Neural crest cell (in vitro differentiated cells): ENCODE measurements around a stretch of chr2.

- PRO-cap = no peak
Observed at GRCh38 chr2:240236929-240237206, 96.4 kb upstream of the OTOS start.

GRCh38 chr2:240387577-240388047, 47.9 kb upstream of the GPC1 start:
- PRO-cap = no peak

- PRO-cap = no peak
Observed at GRCh38 chr2:240565371-240566124, 2.7 kb upstream of the RNPEPL1 start.

- PRO-cap = no peak
Observed at GRCh38 chr2:240567455-240567685, 914 bp upstream of the RNPEPL1 start.

DNA sequence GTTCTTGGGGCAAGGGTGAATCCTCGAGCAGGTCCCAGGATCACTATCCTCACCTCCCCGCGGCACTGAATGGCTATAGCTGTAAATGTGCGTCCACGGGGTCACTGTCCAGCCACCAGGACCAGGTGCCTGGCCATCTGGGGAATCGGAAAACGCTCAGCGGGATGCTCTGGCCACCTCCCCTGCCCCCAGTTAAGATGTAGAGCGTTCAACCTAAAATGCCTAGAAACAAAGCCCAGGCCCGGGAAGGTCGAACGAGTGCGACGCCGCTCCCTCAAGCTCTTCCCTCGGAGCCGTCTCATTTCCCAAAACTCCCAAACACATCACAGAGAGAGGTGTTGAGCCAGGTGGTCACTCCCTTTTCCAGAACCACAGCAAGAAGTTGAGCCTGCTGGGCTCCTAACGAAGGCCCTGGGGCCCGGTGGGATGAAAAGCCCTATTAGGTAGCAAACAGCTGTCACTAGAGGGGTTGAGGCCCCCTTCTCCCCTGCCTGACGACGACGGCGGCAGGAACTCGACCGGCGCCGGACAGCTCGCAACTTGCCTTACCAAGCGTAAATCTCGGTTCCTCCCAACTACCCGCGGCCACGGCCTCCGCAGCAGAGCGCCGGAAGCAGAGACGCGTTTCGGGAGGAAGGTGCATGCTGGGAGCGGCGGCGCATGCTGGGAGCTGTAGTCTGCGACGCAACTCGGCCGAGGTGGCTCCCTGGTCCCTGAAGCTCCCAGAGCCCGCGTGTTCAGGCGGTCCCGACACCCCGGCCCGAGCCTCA, 638 bp upstream of the CAPN10 start:
- PRO-cap = bidirectional peak, plus-strand start at position 675 of the sequence, minus-strand start at position 563 of the sequence

GRCh38 chr2:240622468-240623436, 2.5 kb upstream of the GPR35 start:
- PRO-cap = no peak

GRCh38 chr2:240781783-240782426, 38.1 kb downstream of the KIF1A start:
- PRO-cap = no peak

- PRO-cap = no peak
Observed at GRCh38 chr2:240889841-240890249, 6.1 kb downstream of the MAB21L4 start.

DNA sequence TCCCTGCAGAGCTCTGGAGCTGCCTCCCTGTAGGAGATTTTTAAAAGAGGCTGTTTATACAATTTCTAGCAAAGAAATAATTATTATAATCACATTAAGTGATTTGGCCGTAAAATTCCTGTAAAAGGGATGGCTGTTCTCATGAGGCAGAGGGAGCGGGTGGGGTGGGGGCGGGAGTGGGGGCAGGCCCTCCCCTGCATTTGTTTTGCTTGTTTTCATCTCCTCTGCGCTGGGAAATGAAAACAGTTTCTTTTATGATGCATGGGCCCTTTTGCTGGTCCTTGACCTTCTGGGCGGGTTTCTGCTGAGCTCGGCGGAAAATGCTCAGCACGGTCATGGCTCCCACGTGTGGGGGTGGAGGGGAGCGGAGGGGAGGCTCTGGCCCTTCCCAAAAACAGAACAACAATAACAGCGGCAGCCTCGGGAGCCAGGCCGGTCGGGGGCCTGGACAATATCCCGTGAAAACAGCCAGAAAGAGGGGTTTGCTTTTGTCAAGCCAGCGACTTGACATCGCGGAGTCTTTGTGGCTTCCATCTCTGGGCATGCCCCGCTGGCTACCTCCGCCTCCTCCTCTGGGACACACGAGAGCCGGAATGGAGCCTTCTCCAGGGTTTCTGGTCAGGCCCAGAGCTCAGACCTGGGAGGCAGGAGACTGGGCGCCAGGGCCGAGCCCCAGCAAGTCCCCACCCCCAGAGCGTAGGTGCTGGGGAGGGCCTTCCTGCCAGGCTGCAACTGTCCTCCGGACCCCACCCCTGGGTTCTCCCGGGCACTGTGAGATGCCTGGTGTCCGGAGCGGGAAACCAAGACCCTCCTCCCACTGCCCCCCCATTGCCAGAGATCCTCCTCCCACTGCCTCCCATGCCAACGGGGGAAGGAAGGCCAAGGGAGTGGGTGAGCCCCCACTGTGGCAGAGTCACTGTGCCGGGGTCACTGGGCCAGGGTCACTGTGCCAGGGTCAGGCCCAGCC, 36.0 kb upstream of the SNED1 start:
- PRO-cap = unidirectional peak, plus-strand start at position 402 of the sequence; bidirectional peak, plus-strand start at position 627 of the sequence, minus-strand start at position 538 of the sequence

DNA sequence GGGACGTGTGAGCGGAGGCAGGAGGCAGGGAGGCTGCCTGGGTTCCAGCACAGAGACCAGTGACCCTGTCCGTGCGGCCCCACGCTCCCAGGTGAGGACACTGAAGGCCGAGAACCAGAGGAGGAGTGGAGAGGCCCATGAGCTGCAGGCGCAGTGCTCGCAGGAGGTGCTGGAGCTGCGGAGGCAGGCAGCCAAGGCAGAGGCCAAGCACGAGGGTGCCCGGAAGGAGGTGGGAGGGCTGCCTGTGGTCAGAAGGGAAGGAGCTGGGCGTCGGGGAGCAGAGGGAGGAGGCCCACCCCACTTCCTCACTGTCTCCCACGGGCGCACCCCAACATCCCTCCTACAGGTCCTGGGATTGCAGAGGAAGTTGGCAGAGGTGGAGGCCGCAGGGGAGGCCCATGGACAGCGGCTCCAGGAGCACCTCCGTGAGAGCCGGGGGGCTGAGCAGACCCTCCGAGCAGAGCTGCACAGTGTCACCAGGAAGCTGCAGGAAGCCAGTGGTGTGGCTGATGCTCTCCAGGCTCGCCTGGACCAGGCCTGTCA, 33.1 kb upstream of the SNED1 start:
- PRO-cap = no peak

GRCh38 chr2:240996389-240996588, 2.1 kb upstream of the SNED1 start:
- PRO-cap = no peak

DNA sequence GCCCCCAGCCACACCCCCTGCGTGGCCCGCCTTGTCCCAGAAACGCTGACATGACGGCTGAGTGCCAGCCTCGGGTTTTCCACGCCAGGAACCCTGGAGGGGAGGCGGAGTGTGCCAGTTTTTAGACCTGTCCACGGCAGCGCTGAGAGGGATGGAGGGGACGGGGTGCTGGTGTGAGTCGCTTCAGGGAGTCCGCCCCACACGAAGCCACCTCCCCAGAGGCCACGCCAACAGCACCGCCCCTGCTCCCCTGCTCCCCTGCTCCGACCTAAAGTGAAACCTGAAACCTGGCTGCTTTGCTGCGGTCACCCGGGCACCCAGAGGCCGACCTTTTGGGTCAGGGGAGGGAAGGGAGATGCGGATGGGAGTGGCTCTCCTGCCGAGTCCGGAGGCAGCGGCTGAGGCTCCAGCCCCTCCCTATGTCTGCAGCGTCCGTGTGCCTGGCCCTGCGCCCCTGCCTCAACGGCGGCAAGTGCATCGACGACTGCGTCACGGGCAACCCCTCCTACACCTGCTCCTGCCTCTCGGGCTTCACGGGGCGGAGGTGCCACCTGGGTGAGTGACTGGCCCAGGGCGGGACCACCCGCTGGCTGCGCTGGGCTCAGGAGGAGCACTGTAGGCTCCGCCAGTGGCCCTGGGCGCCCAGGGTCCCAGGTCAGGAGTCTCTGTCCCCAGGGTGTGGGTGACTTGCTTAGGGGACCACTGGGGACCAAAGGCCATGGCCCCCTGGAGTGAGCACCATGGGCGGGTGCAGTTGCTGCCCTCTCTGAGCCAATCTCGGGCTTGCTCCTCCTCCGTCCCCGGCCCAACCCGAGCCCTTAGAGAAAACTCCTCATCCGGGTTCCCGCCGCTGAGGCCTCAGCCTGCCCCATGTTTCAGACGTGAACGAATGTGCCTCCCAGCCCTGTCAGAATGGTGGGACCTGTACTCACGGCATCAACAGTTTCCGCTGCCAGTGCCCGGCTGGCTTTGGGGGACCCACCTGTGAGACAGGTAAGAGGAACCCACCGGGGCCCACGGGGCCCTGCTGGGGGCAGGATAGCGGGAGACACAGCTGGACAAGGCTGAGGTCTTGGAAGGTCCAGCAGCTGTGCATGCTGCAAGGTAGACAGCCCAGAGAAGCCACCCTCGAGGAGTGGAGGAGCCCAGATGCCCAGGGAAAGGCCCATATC, 38.3 kb downstream of the SNED1 start:
- PRO-cap = no peak

- PRO-cap = no peak
Observed at GRCh38 chr2:241055374-241055941, 46.6 kb downstream of the MTERF4 start.

GRCh38 chr2:241112023-241113343, 10.4 kb upstream of the MTERF4 start:
- PRO-cap = no peak

DNA sequence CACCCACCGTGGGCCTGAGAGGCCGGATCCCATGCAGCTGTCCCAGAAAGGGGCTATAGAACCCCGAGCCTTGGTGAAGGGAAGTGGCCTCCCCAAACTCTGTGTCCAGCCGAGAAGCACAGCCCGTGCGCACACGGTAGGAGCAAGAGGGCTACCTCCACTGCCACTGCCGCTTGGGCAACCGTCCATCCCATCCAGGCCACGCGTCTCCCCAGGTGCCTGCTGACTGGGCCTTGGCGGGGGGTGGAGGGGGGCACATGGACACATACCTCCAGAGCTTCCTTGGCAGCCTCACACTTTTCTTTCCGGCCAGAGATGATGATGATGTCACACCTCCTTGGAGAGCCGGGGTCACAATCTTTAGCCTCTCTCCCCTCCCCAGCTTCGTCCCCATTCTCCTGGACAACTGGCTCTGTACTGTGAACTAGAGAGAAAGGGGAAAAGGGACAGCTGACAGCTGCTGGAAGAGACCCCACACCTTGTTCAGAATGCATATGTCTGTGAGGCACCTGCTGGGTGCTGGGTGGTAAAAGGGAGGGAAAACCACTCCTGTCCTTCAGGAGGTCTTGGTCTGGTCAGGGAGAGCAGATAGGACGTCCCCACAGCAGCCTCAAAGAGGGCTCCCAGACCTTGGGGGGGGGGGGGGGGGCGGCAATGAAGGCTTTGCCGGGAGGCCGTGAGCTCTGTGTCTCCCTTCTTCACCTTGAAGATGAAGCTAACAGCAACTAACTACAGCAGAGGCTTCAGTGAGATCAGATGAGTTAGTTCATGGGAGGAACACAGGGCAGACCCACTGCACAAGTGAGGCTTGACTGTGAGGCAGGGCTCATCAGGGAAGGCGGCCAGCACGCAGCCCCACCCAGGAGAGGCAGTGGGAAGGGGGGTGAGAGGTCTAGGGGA, 48.1 kb downstream of the ANO7 start:
- PRO-cap = no peak

- PRO-cap = no peak
Observed at GRCh38 chr2:241239482-241240225, 51.2 kb downstream of the ANO7 start.

DNA sequence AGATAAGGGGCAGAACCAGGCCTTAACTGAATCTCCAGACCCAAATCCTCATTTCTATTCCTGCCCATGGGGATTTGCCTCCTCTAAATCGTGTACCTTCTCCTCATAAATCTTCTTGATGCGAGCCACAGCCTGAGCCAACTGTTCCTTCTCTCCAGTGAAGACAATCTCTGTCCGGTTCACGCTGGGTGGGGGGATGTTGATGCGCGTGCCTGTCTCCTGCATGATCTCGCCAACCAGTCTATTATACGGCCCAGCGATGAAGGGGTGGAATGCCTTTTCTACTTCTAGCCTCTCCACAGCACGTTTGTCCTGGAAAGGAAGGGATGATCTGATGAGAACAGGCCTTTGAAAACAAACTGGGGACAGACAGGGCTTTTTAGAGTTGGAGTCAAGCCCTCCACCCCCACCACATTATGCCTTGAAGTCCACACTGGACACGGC, 59.4 kb downstream of the HDLBP start:
- PRO-cap = no peak

- PRO-cap = bidirectional peak, plus-strand start at chr2:241272889, minus-strand start at chr2:241272834; bidirectional peak, plus-strand start at chr2:241273069, minus-strand start at chr2:241273099
Observed at GRCh38 chr2:241272272-241273377, 42.8 kb downstream of the HDLBP start.

DNA sequence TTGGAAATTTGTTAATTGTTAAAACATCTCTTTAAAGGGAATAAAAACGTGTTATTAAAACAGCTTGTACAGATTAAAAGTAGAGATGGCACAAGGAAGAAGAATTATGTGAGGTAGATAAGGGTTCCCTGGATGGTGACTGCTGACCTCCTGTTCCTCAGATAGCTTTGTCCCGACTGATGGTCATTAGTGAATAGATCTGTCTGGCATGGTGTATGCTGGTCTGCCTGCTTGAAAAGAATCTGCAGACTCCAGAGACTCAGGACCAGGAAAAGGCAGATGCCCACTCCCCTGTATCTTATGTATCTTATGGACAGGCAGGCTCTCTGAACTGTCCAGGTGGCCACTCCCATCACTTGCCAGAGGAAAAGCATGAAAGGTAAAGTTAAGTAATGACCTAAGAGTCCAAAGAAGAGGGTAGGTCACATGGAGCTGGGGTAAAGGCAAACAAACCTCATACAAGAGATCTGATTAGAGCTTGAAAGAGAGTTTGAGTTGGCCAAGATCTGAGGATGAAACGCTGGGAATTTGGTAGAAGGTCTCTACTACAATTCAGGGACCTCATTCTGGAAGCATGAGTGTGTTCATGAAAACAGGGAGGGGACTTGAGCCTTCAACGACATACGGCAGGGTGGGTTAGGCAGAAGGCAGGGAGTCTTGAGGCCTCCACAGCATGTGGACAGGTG, 5.4 kb upstream of the FARP2 start:
- PRO-cap = no peak

- PRO-cap = no peak
Observed at GRCh38 chr2:241354459-241355185, 1.5 kb upstream of the FARP2 start.